ENCODE results near the genes CD300LF and CDR2L.

- PRO-cap, result no peak
These were observed 14.1 kb upstream of the CD300A start for GRCh38 chr17:74452171-74452905.

DNA sequence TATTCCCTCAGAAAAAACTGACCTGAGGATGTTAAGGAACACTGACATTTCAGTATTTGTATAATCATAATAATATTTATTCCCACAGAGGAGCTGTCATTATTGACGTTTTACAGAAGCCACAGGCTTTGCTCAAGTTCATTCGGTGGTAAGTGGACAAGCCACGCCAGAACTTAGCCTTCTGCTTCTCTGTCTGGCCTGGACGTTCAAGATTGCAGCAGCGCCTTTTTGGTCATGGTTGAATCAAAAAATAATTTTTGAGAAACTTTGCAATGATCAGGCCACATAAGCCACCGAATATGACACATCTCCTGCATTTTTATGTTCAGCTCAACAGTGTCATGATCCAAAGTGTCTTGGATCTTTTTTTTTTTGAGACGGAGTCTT, 2.5 kb upstream of the CD300A start:
- PRO-cap, result no peak

GRCh38 chr17:74468862-74469379, 2.5 kb downstream of the CD300A start:
- PRO-cap, result no peak

DNA sequence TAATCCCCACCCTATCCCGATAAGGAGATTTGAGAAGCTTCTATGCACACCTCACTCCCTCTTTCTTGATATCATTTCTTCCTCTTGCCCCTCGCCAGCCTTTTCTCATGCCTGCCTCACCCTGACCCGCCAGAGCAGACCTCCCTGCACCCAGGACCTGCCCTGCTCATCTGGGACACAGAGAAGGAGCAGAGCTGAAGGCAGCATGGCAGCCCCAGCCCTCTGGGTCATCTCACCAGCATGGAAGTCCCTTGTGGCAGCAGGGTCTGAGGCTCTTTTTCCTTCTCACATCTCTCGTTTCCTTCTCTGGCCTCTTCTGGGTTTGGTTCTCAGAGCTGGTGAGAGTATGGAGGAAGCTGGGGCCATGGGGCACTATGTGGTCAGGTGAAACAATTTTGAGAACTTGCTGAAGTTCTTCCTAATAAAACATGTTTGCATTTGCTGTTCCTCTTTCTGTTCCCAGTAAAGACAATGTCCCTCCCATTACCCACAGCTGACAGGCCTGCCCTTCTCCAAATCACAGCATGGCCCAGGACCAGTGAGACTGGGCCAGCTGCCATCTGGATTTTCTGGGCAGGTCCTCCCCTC, 21.3 kb upstream of the CD300C start:
- PRO-cap, result no peak

DNA sequence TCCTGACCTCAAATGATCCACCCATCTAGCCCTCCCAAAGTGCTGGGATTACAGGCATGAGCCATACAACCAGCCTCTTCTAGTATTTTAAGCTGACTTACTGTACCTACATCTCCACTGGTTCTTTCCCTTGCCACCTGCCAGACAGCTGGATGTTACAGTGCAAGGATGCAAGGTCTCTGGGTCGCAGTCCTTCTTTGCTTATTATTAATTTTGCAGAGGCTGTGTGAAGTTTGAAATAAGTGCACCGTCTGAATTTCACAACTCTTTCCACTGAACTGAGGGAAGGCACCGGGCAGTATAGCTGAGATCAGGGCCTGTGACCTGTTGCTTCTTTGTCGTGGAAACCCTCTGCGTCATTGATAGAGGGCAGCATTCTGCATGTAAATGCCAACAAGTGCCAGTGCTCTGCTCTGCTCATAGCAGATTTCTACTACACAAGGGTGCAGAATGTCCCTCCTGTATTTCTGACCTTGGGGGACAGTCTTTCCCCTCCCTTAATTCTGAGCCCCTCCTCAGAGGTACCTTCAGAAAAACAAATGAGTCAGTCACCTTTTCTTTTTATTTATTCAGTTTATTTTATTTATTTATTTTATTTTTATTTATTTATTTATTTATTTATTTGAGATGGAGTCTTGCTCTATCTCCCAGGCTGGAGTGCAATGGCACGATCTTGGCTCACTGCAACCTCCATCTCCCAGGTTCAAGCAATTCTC, 25.9 kb downstream of the CD300LF start:
- PRO-cap, result no peak

DNA sequence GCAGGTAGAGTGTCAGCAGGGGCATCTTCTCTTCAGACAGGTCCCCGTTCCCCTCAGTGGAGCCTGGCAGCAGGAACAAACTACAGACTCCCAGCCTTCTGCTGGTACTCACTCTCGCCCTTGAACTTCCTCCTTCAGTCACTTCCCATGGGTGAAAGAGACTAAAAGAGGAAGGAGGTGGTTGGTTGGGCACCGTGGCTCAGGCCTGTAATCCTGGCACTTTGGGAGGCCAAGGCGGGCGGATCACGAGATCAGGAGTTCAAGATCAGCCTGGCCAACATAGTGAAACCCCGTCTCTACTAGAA, at the start of gene CD300LF:
CD300LF (minus strand) TSS at position 82 of the 305 bp plus-strand sequence.
- PRO-cap, result no peak

- PRO-cap, result no peak
These were observed 37.1 kb downstream of the GRIN2C start for GRCh38 chr17:74822642-74822981.

DNA sequence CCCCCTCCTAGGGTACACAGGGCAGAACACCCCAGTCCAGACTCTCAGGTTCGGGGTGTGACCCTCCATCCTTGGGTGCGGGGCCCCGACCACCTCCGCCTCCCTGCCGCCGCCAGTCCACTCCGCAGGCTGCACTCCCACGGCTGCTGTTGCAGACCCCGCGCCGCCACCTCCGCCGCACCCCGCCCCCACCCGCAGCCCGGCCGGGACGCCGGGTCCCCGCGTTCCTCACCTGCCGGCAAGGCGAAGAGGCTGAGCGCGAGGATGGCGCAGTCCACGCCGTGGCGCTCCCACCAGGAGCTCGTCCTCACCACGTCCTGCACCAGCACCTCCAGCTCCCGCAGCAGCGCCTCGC, 336 bp downstream of the FADS6 start:
- PRO-cap, result no peak

- PRO-cap, result no peak
These were observed 440 bp upstream of the USH1G start for GRCh38 chr17:74923499-74923890.

DNA sequence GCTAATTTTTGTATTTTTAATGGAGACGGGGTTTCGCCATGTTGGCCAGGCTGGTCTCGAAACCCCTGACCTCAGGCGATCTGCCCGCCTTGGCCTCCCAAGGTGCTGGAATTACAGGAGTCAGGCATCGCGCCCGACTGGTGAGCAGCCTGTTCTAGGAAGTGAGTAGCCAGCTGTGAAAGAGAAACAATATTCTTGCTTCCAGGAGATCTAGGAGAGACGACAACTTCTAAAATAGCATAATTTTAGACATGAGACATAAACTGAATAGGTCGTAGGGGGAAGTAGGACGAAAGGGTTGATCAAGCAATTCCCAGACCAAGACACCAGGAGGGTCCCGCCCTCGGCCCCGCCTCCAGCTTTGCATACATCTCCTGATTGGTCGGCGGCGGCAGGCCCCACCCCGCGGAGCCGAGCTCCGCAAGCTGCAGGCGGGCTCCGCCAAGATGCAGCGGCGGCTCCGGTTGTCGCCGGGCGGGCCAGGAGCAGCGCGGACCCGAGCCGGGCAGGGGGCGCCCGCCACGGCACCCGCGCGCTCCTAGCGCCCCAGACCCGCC, at the start of gene CDR2L:
CDR2L (plus strand) TSS at position 444 of the 557 bp plus-strand sequence.
- PRO-cap, result bidirectional peak, plus-strand start at position 444 of the sequence, minus-strand start at position 295 of the sequence

- PRO-cap, result bidirectional peak, plus-strand start at chr17:74988463, minus-strand start at chr17:74988259
These were observed 598 bp downstream of the CDR2L start for GRCh38 chr17:74987746-74988713.

GRCh38 chr17:75088867-75089413, 1.2 kb downstream of the SLC16A5 start:
- PRO-cap, result no peak

DNA sequence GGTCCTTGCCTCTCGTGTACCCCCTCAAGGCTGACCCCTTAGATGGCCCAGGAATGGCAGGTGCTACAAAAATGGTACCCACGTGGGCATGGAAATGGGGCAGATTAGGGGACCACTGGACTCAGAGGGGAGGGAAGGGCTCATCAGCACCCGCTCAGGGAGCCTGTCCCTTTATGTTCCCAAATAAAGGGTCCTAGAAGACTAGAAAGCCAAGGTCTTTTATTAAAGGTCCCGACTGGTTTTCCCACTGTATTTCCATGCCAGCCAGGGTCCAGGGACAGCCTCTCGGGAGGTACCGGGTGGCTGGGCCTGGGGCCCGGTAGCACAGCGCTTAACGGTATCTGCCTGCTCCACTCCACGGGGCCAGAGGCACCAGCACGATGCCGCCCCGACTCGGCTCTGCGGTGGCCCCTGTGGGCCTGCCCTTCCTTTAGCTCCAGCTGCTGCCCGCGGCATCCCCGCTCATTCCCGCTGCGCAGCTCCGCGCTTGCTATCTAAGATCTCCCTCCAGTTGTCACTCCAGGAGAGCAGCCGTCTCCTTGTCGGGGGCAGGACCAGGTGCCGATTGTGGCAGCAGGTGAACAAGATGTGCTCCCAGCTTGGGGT, 1.4 kb downstream of the NT5C start:
- PRO-cap, result no peak

- PRO-cap, result unidirectional peak, plus-strand start at chr17:75131093
These were observed 600 bp downstream of the NT5C start for GRCh38 chr17:75130632-75131652.

DNA sequence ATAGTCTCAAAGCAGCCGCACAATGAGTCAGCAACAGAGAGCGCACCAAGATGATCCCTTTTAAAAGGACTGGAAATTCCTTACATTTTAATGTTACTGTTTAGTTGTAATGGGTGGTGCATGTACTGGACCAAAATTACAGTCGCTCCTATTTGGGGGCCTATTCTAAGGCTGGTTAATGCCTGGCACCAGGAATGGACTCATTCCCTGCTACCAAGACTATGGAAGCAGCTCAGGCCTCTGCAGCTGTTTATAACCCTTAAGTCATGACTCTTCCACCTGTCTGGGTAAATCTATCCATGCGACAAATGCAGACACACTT, 662 bp upstream of the JPT1 start:
- PRO-cap, result no peak

DNA sequence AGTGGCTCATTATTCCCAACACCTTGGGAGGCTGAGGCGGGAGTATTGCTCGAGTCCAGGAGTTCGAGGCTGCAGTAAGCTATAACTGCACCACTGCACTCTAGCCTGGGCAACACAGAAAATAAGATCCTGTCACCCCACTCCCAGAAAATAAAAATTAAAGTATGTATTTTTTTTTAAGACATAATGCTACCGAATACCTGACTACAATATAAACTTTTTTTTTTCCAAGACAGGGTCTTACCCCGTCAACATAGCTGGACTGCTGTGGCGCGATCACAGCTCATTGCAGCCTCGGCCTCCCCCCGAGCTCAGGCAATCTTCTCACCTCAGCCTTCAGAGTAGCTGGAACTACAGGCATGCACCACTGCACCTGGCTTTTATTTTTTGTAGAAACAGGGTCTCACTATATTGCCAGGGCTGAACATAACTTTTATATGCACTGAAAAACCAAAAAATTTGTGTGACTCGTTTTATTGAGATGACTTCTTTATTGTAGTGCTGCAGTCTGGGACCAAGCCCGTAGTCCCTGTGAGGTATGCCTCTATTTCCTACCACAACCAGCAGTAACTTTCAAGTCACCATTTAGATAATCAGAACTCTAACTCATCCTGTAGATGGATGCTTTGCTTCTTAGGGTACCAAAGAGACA, 9.3 kb upstream of the JPT1 start:
- PRO-cap, result no peak

DNA sequence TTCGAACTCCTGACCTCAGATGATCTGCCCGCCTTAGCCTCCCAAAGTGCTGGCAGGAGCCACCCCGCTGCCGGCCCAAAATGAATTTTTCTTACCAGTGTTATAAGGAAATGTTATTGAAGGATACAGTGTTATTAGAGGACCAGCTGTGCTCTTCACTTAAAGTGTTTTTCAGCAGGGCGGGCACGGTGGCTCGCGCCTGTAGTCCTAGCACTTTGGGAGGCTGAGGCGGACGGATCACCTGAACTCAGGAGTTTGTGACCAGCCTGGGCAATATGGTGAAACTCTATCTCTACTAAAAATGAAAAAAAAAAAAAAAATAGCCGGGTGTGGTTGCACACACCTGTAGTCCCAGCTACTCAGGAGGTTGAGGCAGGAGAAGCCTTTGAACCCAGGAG, 2.5 kb downstream of the NUP85 start:
- PRO-cap, result no peak

GRCh38 chr17:75251756-75252171, 9.6 kb downstream of the GGA3 start:
- PRO-cap, result no peak

DNA sequence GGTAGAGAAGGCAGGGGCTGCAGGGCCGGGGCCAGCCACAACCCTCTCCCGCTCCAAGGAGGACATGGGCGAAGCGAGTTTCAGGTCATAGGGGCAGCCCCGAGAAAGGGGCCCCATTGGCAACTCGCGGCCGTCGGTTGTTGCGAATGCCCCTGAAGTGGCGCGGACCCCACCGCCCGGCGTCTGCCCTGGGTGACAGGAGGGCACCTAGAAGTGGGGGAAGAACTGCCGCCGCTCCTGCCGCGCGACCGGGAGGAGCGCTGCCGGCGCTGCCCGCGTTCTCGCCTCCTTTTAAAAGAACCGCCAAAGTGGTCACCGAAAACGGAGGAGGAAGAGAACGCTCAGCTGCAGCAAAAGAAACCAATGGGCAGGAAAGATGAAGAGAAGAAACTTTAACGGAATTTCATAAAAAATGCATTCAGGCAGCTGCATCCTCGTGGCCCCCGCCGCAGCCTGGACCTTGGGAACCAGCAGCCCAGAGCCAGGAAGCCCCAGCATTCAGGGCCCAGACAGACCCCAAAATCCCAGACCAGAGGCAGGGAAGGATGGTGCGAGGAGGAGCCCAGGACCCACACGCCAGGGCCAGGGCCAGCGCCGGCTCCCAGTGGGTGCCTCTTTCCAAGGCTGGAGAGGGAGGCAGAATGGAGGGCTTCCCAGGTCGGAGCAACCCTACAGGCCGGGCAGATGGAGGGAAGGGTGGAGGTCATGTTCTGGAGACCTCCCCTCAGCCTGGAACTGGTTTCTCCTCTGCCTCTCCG, 780 bp upstream of the MIF4GD start:
- PRO-cap, result no peak

GRCh38 chr17:75354414-75354981, 51.0 kb downstream of the GRB2 start:
- PRO-cap, result no peak